ENCODE measurements around a stretch of chr6.

- RAMPAGE, long total RNA = no peak
- RRBS = 3% methylated on average over 4 of the region's 26 CpGs
These were observed 22.5 kb upstream of the RPP40 start for GRCh38 chr6:5026191-5026913.

DNA sequence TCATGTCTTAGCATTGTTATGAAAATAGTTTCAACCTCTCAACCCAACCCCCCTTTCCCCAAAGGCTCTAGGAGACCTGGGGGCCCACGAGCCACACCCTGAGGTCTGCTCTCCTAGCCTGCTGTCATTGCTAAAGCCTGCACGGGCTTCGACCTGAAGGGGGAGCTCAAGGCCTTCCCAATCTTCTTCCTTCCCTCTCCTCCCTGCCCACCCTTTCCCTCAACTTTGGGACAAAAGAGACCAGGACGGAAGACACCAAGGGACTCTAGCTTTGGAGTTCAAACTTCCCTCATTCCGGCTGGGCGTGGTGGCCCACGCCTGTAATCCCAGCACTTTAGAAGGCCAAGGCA is 28.0 kb upstream of the PPP1R3G start:
- RAMPAGE, long total RNA = no peak
- RRBS = no CpG with 5 or more reads among the region's 7 CpGs

DNA sequence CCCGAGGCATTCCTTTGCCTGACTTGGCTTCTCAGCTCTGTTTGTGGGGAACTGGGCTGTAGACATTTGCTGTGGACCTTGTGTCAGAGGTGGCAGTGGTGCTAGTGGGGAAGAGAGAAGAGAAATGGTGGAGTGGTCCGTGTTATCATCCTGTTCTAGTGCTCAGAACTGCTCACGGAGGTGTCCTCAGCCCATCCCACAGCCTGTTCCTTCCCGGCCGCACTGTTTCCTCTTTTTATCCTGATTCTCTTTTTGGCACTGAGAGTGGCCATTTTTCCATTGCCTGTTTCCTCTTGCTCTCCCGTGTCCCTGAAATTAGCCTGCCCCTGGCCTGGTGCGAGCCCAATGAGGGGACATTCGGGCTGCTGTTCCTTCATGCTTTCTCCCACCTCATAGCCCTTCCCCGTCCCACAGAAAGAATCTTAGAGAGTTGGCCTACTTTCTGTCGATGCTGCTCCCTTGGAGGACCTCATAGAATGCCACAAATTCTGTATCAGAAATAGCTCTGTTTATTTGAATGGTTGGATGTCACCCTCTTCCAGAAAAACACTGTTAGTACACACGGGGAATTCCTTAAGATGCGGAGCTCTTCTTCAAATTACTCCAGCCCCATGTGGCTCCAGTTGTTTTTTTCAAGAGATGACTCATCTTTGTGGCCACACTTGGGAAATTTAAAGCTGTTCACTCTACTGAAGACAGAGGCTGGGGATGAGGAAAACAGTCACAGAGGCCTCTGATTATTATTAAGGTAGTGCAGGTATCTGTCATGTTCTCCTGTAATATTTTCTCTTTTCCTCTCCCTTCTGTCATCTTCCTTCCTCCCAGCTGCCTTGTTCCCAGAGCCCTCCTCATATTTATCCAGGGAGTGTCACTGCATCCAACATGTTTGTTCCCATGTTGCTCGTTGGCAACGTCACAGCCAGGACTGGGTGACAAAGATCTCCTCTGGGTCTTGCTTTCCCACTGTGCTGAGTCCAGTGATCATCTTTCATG is 26.2 kb downstream of the FARS2 start:
- RAMPAGE, long total RNA = no peak
- RRBS = no CpG with 5 or more reads among the region's 14 CpGs

DNA sequence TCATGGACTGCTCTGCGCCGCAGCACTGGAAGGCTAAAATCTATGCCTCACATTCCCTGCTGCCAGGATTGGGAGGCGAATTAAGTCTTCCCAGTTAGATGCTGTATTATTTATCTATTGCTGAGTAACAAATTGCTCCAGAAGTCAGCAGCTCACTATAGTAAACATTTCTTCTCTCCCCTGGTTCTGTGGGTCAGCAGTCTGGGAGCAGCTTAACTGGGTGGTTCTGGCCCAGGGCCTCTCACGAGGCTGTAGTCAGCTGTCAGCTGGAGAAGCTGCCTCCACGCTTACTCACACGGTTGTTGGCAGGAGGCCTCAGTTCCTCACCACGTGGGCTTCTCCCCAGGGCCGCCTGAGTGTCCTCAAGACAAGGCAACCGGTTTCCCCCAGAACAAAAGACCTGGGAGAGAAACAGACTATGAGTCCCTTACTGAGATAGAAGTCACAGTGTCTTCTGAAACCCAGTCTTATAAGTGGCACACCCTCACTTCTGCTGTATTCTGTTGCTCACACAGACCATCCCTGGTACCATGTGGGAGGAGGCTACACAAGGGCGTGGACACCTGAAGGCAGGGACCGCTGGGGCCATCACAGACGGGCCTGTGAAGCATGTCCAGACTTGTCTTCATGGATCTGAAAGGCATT is 101.0 kb downstream of the NRN1 start:
- RAMPAGE, long total RNA = no peak
- RRBS = no CpG with 5 or more reads among the region's 12 CpGs

GRCh38 chr6:5997239-5998325 is 9.1 kb downstream of the NRN1 start:
- RAMPAGE, long total RNA = no peak
- RRBS = 0% methylated on average over 1 of the region's 33 CpGs

- RAMPAGE, long total RNA = no peak
- RRBS = no CpG with 5 or more reads among the region's 24 CpGs
These were observed 41.6 kb upstream of the LY86 start for GRCh38 chr6:6546878-6547457.

- RAMPAGE, long total RNA = no peak
- RRBS = no CpG with 5 or more reads among the region's 10 CpGs
These were observed 126.3 kb downstream of the LY86 start for GRCh38 chr6:6714646-6715367.

DNA sequence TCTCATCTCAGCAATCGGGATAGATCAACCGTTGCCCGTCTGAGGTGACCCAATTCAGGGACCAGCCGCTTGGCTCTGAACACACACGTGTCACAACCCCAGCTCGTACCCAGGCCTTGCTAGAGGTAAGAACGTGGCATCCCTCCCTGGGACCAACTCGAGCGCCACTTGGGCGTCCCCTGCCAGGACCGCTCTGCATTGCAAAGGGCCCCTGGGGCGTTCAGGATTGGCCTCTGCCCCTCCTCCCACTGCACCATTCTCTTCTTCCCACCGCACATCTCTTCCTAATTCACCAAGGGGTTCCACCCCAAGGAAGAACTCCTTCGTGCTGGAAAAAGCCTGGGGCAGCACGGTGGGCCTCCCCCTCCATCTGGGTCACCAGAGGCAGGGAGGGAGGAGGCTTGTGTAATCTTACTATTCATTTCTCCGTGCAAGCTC is 136.7 kb downstream of the LY86 start:
- RAMPAGE, long total RNA = no peak
- RRBS = no CpG with 5 or more reads among the region's 16 CpGs

DNA sequence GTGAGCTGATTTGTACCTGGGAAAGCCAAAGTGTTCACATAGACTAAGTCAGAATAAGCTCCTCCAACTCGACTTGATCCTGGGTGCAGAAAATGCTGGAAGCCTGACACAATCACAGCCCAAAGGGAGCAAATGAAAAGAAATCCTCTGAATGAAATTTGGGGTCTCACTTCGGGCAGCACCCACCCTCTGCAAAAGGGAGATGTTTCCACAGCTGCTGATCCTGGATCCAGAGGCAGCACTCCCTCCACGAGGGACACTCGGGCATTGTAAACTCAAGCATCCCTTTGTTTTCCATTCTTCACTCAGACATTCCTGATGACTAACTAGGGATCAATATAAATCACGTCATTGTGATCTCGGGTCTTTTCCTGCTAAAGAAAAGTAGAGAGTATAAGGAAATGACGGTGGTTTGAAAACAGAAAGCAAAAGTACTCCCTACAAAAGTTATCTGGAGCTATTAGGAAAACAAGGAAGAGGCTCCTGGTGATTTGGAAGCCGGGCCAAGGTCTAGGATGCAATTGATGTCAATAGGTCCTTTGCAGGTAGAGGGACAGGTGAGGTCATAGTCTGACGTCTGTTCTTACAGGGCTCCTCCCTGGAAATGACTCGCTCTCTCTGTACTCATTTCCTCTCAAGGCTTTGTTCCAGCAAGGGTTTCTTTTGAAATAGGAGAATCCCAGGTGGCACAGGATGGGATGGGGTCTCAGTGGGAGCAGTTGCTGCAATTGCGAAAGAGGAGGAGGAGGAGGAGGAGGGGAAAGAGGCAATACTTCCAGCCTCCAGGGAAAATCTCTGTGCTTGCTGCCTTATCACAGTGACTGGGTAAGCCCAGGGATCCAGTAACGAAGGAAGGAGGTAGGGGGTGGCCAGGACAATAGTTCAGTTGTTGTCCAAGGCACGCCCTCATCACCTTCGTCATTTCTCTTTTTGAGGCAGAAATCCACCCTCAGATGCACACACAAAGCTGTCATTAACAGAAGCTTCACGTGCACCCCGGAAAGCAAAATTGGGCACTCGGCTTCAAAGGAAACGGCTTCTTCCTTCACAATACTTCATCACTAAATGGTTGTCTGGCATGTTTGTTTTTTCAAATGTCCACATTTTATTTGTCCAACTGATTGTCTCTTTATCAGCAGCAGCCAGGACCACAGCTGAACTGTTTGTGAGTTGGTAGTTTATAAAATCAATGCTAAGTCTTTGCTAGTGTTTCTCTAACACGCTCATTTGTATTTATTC is 222.9 kb downstream of the LY86 start:
- RAMPAGE, long total RNA = no peak
- RRBS = no CpG with 5 or more reads among the region's 19 CpGs

- RAMPAGE, long total RNA = no peak
- RRBS = 46% methylated on average over 2 of the region's 25 CpGs
These were observed 250.9 kb upstream of the RREB1 start for GRCh38 chr6:6856421-6857682.

- RAMPAGE, long total RNA = no peak
- RRBS = no CpG with 5 or more reads among the region's 7 CpGs
These were observed 99.2 kb upstream of the RREB1 start for GRCh38 chr6:7008426-7009036.

- RAMPAGE, long total RNA = no peak
- RRBS = no CpG with 5 or more reads among the region's 7 CpGs
These were observed 20.3 kb upstream of the RREB1 start for GRCh38 chr6:7087399-7087982.

- RAMPAGE, long total RNA = no peak
- RRBS = 2% methylated on average over 15 of the region's 38 CpGs
These were observed 517 bp upstream of the RREB1 start for GRCh38 chr6:7107232-7107655.

DNA sequence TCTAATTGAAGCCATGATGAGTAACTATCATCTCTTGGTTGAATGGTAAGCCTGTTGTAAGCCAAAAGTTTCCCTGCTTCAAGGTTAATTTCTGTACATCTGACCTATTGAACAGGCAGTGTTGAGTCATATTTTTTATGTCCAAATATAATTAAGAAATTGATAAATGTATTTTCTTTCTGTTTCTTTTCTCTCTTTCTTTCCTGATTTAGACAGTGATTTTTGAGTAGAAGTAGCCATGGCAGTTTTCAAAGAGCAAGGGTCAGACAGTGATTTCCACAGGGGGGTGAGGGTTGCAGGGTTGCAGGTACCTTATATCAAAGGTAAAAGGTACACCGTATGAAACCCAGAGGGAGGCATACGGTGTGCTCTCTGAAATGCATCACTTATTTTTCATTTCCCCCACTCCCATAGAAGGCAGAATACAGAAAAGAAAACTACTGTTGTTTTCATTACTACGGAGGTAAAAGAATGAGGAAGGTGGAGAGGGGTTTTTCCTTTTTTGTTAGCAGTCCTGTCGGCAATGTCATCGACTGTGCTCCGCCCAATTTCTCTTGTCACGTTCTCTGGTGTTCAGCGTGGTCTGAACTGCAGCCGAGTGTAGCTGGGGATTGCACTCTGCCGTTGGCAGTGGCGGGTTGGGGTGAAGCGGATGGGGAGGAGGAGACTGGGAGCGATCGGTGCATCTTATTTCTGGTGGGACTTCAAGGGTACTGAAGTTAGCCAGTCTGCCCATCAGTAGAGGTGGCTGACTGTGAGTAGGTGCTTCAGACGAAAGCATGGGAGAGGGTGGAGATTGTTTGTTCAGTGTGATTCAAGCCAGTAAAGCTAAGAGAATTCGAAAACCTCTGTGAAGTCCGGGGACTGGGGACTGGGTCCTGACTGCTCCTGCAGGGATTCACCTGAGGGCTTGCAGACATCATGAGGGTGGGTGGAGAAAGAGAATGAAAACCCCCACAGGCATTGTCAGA is 4.8 kb downstream of the RREB1 start:
- RAMPAGE, long total RNA = no peak
- RRBS = no CpG with 5 or more reads among the region's 17 CpGs

DNA sequence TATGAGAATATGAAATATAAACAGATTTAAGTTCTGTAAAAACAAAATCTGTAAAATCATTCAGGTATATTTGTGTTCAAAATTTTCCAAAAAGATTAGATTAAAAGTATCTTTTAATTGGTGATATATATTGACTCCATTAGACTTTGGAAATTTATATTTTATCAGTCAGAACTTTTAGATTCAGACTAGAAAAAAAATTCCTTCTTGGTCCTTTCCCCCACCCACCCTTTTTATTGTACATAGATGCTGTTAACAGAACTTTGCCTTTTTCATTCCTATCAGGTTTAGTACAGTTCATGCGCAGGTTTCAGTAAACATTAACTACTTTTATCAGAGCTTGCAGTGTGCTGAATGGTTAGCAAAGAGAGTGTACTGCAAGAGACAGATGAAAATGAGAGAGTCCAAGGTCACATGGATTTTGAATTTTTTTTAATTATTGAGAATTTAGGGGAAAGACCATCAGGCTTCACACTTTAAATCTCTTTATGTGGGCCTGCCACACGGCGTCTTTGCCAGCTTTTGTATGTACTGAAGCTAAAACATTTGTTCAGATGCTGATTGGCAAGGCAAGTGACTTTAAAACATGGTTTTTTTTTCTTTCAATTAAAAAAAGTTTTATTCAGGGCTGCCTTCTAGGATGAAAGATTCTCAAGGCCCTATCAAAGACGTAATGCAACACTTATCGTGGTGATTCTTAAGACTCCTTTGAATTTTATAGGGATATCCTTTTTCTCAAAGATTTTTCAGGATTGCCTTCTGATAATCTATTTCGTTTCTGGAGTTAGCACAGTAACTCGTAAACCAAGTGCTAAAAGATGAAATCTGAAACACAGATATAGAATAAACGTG is 32.1 kb downstream of the RREB1 start:
- RAMPAGE, long total RNA = no peak
- RRBS = no CpG with 5 or more reads among the region's 8 CpGs

- RAMPAGE, long total RNA = no peak
- RRBS = no CpG with 5 or more reads among the region's 15 CpGs
These were observed 97.9 kb downstream of the SSR1 start for GRCh38 chr6:7214873-7215702.

GRCh38 chr6:7229503-7230133 is 83.4 kb downstream of the SSR1 start:
- RAMPAGE, long total RNA = no peak
- RRBS = 92% methylated on average over 14 of the region's 39 CpGs

DNA sequence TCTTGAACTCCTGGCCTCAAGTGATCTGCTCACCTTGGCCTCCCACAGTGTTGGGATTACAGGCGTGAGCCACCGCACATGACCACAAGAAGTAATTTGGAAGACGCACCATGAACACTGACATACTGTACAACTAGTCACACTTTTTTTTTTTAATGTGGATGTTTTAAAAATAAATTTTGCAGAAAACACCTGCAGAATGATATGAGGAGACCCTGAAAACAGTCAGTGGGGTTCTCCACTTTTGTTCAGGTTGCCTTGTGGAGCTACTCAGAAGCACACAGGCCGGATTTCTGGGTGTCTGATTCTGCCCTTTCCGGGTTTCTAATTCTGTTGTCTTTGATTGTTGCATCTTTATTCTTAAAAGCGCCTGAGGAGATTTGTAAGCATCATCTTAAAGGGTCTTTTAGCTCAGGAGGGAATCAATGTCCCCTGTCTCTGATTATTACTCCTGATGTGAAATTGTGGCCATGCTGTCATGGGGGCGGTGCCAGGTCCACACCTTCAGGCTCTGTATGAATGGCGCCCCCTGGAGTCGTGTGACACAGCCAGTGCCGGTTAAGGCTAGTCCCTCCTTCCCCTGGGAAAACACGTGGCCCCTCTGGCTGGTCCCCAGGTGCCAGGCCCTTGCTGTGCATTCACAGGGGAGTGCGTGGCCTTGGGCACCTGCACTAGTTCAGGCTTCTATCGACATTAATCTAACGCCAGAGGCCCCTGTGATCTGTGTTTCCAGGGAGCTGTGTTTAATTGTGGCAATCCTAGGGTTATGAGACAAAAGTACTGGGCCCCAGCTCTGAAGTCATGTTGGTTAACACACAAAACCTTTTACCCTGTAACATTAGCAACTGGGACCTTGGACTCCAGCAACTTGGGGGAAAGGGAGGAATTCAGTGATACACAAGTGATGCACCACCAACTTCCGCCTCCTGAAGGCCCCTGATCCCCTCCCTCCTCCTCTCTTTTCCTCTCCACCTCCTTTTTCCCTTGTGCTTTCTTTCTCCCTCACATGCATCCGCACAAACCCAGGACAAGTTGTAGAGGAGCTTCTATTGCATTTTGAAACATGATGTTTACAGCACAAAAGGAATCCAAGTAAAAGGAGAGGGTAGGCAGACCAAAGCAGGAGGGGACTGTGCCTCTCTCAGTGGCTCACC is 74.2 kb downstream of the SSR1 start:
- RAMPAGE, long total RNA = no peak
- RRBS = no CpG with 5 or more reads among the region's 16 CpGs

DNA sequence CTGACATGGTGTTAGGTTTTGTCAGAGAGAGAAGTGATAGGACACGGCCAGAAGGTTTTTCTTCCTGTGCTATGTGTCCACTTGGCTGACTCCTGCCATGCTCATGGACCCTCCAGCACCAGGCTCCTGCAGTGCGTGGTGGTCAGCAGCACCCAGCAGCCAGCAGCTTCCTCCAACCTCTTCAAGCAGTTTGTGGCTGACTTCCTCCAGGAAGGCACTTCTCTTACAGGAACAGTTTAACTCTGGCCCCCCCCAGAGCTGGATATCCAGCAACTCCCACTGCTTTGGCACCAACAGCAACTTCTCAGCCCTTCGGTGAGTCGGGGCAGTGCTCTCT is 46.8 kb downstream of the SSR1 start:
- RAMPAGE, long total RNA = no peak
- RRBS = no CpG with 5 or more reads among the region's 4 CpGs

- RAMPAGE, long total RNA = no peak
- RRBS = no CpG with 5 or more reads among the region's 7 CpGs
These were observed 19.7 kb upstream of the SNRNP48 start for GRCh38 chr6:7570146-7570753.

All from cardiac muscle cell (in vitro differentiated cells and primary cell).